Foreskin keratinocyte (primary cell): ENCODE measurements around the gene METTL21C.

GRCh38 chr13:98653362-98653785, 76.5 kb upstream of the STK24 start:
- RAMPAGE, total RNA = no peak

DNA sequence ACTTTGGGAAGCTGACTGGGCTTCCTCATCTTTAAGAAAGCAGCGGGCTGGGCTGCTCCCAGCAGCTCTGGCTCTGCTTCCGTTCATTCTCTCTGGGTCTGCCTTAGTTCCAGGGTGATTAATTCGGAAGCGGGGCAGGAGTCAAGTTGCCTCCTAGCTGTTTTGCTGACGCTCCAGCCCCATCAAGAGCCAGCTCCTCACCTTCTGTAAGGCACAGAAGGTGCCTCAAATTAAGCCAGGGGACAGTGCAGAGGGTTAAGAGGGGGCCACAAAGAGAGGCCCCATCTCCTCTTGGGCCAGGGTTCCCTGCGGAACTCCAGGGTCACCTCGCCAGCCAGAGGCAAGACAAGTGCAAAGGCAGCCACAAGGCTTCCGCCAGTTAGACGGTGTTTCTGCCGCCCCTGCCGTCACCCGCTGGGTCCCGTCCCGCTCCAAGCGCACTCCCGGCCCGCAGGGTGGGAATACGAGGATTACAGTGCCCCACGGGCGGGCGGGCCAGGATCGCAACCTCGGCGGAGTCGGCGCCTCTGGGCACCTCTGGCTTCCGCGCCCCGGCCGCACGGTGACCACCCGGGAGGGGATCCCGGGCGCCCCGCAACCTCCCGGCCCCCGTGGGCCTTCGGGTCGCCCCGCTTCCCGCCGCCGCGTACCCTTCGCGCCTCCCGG, 483 bp downstream of the SLC15A1 start:
- RAMPAGE, total RNA = no peak

DNA sequence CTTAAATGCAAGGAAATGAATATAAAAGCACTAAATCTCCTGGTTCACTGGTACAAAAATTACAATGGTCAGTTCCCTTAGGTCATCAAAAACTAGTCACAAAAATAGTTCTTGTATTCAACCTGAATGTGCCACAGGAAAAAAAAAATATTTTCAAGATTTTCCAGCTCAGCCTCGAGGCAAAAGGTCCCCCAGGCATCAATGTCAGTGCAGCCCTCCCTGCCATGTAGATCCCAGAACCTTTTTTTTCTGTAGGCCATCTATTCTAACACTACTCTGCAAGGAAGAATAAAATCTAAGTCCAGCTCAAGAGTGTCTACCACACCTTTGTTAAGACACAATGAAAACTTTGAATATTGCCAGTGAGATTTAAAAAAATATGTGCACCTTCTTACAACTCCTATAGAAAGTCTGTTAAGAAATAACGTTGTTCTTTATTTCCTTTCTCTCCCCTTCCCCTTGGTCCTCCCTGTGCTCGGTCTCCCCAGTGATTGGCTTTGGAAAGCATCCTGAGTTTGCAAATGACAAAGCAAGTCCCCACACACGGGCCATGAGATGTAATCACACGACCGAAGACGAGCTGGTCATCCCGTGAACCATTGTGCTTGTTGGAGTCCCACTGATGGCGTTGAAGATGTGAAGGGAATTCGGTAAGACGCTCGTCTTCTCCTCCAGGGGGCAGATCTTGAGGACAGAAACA, 41.7 kb upstream of the SLC15A1 start:
- RAMPAGE, total RNA = no peak

DNA sequence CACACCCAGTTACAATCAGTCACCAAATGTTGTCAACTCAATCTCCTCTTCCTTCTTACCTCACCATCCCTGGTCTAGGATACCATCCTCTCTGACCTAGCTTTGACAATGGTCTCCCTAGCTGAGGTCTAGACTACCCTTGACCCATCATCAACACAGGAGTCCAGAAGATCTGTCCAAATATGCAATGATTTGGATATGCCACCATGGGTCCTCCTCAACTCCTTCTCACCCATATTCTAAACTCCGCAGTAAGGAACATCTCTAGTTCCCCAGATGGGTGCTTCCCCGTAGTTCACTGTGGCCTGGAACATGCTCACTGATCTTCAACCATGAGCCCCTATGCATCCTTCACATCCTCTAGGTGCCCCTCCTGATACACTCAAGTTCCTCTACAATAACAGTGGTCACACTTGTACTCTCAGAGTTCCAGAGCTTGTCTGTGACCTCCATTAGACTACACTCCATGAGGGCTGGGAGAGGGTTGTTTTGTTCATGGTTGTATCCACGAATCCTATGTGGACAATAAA, 77.9 kb upstream of the SLC15A1 start:
- RAMPAGE, total RNA = no peak

DNA sequence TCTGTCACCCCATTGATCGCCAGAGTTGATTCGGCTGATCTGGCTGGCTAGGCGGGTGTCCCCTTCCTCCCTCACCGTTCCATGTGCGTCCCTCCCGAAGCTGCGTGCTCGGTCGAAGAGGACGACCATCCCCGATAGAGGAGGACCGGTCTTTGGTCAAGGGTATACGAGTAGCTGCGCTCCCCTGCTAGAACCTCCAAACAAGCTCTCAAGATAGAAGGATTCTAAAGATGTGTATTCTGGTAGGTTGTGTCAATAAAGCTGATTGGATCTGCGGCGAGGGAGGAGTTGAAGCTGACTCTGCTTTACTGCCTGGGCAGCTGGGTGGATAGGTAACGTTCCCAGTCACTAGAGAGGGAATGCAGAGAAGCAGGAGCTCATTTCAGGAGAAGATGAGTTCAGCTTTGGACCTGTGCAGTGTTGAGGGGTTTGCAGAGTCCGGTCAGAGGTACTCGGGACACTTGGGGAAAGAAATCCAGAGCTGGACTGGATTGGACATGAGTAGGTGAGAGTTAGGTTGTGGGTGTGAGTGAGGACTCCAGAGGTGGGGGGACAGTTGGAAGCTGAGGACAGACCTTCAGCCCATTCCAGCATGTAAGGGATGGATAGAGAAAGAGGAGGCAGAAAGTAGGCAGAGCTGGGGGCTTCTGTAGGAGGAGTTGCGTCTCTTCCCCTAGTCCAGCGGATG, 5.2 kb downstream of the UBAC2 start:
- RAMPAGE, total RNA = no peak

GRCh38 chr13:99214802-99215345, 14.2 kb downstream of the UBAC2 start:
- RAMPAGE, total RNA = no peak

DNA sequence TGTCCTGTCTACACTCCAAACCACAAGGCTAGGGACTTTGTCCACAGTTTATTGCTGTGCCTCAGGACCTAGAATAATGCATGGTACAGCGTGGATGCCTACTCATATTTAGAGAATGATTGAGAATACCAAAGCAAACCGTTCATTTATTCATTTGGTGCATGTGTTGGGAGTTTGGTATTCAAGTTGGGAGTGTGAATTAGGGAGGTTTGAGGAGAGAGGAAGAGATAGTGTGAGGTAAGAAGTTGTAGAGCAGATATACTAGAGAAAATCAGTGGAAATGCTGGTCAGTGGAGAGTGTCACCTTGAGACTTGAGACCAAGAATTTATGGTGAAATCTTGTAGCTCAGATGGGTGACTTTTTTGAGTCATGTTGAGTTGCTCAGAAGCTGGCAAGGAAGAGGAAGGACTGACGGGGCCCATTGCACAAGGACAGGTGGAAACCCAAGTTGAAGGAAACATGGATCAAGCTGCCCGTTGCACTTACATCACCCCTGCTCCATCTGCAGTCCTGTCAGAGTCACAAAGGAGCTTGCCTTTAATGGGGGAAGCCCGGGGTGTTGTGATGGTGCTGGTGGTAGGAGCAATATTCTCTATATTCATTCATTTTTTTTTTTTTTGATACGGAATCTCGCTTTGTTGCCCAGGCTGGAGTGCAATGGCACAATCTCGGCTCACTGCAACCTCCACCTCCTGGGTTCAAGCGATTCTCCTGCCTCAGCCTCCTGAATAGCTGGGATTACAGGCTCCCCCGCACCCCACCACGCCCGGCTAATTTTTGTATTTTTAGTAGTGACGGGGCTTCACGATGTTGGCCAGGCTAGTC, 27.2 kb downstream of the UBAC2 start:
- RAMPAGE, total RNA = no peak

- RAMPAGE, total RNA = no peak
Observed at GRCh38 chr13:99261458-99262060, 3.4 kb upstream of the GPR18 start.

GRCh38 chr13:99305103-99306068, 1.8 kb downstream of the GPR183 start:
- RAMPAGE, total RNA = no peak

DNA sequence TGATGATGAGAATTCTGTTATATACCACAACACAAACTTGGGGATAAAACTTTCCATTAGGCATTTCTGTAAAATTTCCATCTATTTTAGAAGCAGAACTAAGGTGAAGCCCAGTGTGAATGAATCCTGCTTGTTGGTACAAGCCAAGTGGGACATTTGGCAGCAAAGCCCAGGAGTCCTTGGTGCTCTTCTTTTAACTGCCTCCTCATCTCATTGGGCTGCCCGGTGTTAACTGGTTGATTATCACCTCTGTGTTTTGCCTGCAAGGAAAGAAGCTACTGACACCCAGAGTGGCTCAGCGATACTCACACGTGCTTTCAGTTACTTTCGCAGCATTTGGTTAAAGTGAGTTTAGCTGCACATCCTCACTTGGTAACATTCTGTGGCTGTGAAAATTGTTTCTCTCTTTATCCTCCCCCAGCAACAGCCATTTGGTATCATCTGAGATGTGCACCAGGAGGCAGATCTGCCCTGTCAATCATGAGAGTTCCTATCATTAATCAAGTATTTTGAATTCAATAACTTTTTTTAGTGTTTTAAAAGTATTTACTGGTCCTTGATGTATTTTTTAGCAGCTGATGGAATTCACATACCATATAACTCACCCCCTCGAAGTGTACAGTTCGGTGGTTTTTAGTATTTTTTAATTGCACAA, 44.5 kb upstream of the GPR183 start:
- RAMPAGE, total RNA = no peak

DNA sequence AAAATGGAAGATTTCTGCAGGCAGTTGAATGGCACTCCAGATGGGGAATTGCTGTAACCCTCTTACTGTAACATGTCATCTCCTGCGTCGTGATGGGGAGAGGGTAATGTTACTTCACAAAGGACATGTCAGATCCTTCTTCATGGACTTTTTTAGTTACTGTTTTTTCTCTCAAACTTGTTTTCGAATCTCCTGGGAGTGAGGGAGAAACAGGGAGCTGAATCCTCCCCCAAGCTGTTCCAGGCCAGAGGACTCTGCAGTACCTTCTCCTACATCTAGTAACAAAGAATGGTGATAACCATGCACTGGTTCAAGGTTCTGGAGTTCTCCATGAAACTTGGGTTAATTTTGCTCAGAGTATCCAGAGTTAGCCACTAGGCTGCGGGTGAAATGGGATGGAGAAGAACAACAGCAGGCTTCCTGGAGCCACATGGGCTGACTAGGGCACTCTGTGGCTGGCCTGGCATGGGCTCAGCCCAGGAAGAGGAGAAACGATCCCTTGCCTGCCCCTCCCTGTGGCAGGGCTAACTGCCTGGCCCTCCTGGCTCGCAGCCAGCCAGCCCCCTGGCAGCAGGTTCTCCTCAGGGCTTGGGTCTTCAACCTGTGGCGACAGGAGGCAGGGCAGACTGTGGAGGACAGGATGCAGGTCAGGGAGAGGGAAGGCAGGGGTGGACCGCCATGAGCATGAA, 78.6 kb upstream of the GPR183 start:
- RAMPAGE, total RNA = no peak

GRCh38 chr13:99565374-99565701, 41.2 kb upstream of the CLYBL start:
- RAMPAGE, total RNA = no peak

DNA sequence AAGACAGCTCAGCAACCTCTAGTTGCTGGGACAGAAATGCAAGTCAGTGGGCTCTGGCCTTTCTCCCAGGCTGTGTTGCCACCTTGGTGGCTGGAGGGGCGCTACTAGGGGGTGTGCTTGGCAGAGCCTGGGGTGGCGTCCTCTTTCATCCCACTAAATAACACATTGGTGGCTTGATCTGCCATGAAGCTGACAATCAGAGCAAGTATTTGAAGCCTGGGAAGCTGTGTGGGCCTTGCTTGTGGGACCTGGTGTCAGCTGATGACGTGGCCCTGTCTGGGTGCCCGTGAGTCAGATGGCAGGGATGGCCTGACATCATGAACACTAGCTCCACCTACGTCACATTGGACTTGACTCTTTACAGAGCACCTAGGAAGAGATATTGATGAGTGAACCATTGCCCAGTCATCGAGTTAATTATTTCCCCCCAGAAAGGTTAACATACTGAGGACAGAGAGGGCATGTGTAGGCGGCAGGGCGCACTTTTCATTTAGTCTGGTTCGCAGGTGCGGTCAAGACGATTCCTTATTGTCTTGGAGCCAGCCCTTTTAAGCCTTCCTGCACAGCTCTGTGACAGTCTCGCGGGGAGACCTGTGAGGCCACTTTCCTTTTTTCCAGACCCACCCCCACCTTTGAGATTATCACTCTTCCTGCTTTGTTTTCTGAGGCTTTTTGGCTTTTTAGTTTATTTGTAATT, 49.1 kb downstream of the CLYBL start:
- RAMPAGE, total RNA = no peak

DNA sequence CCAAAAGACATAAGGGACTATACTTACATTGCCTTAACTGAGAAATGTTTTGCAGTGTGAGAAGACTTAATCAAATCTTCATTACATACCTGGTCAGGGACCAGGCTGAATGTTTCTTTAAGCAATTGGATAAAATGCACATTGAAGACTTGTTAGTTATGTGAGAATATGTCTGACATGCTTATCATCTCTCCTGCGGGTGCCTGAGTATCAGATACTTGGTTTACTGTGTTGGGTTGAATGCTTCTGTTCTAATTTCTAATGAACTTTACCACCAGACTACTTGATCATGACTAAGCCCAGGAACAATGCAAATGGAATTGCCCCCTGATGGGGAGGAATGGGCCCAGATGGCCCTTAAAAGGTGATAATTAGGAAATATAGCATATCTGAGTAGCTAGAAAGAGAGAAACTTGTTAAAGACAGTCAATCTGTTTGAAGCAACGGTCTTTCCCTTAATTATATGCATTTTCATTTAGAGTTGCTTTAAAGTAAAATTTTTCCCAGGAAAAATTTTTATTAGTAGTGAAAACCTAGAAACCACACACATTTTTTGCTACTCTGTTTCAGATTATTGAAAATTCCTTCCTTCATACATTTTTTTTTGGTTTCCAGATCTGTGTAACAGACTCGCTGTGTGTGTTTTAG, 81.3 kb downstream of the CLYBL start:
- RAMPAGE, total RNA = no peak

DNA sequence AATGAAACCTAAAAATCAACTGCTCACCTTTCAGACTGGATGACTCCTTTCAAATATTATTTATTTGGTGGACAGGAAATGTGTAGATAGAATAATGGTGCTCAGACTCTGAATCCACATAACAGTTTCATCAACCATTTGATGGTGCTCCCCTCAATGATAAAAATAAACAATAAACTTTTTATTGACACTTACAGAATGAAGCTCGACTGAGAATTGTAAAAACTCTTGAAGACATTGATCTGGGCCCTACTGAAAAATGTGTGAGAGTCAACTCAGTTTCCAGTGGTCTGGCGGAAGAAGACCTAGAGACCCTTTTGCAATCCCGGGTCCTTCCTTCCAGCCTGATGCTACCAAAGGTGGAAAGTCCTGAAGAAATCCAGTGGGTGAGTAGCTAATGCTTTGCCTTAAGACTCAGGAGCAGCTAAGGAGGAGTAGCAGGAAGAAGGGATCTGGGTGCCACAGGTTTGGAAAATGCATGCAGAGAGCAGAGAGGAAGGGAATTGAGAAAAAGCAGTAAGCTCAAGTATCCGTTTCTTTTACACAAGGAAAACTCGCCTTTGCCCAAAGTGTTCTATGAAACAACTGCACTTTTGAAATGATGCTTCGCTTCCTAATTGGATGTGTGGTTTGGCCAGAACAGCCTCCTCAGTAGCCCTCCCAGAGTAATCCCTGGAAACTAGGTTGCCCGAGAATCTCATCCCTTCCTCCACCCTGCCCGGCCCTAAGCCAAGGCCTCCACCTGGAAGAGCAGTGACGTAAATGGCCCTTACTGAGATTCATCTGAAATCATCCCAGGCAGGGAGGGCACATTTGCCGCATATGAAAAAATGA, 112.7 kb downstream of the ZIC5 start:
- RAMPAGE, total RNA = no peak

GRCh38 chr13:99979428-99979806, 2.2 kb upstream of the ZIC2 start:
- RAMPAGE, total RNA = no peak

GRCh38 chr13:100325713-100326334, 236.9 kb downstream of the PCCA start:
- RAMPAGE, total RNA = no peak

DNA sequence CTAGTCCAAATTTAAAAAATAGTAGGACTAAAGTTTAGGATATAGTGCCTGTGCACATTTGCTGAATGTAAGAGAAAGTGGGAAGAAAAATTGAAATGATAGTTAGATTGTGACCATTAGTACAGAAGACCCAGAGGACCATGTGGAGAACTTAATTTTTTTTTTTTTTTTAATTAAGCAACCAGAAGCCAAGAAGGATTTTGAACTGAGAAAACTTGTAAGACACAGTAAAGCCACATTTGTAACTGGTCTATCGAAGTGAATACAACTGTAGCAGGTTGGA, 185.8 kb downstream of the GGACT start:
- RAMPAGE, total RNA = no peak

- RAMPAGE, total RNA = no peak
Observed at GRCh38 chr13:102694925-102695309, at the start of gene METTL21C. Gene METTL21C, minus strand, starts transcription at chr13:102695044.

DNA sequence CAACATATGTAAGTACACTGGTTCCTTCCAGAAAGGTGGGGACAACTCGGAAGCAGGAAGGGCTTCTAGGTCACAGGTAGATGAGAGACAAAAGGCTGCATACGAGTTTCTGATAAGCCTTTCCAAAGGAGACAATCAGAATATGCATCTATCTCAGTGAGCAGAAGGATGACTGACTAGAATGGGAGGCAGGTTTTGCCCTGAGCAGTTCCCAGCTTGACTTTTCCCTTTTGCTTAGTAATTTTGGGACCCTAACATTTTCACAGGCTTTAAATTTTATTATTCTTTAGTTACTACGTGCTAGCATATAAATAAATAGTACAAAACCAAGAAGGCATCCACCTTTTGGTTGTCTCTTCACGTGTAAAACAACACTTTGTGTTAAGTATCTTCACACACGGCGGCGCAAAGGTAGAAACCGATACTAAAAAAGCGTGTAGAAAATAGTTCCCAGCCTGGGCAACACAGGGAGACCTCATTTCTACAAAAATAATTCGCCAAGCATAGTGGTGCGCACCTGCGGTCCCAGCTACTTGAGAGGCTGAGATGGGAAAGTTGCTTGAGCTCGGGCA, 782 bp upstream of the ERCC5 start:
- RAMPAGE, total RNA = no peak